Measurements from ENCODE around the genes GNL3 and SFMBT1.

DNA sequence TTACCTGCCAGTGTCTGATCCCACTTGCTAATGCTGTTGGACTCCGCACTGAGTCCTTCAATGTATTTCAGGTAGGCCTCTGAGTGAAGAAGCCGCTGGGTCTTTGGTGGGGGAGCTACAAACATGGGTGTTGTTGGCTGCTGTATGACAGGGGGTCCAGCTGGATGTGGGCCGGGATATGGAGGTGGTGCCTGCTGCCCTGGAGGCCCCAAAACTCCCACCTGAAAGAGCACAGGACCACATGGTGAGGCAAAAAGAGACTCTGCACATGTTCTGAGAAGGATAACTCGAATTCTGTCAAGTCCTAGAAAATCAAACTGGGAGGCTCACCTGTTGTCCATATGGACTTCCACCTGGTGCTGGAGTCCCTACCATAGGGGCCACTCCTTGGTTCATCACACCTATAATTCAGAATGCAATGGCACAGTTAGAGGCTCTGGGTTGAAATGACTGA is 14.0 kb downstream of the UQCC5 start:
- PRO-cap: no peak

GRCh38 chr3:52685344-52686581 is at the start of gene GNL3:
Gene GNL3 (plus strand): TSS chr3:52686032.
- PRO-cap: bidirectional peak, plus-strand start at chr3:52685702, minus-strand start at chr3:52685541; bidirectional peak, plus-strand start at chr3:52686032, minus-strand start at chr3:52685882

DNA sequence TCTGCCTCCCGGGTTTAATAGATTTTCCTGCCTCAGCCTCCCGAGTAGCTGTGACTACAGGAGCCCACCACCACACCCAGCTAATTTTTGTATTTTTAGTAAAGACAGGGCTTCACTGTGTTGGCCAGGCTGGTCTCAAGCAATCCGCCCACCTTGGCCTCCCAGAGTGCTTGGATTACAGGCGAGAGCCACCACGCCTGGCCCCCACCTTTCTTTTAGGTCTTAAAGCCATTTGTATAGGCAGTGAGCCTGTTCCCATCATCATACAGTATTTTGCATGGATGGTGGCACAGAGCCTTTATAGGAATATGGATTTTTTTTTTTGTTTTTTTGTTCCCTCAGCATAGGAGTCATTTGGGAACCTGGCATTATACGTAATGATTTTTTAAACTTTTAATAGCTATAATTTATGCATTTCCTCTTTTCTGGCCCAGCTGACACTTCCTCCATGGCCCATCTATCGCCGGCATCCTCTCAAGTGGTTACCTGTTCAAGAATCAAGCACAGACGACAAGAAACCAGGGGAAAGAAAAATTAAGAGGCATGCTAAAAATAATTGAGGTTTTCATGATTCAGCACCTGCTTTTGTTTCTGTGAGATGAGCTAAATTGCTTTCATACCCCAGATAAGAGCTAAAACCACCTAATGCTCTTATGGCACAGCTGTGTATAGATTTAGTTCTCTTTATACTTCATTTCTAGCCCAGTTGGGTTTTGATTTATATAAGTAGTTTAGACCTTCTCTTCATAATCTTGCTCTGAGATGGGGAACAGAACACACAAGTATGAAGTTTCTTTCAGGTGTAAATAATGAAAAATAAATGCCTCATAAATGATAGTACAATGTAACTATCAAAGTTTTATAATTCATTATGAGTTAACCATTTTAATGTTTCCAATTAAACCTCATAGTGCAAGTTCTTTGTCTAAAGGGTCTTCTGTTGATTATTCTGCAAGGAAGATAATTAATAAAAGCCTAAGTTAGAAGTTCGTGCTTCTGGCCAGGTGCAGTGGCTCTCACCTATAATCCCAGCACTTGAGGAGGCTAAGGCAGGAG is 1.7 kb downstream of the SPCS1 start:
- PRO-cap: no peak

DNA sequence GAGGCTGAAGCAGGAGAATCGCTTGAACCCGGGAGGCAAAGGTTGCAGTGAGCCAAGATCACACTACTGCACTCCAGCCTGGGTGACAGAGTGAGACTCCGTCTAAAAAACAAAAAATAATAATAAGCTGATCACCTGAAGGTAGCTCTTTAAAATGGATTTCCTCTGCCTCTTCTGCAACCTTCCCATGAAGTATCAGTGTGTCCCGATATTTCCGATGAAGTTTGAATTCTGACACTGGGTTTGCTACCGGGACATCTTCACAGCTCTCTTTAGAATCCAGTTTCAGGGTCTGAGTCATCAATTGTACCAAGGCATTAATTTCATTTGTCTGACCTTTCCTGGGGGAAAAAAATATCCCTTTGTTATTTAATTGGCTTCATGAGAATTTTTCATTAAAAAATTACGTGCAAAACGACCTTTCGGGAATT is 31.4 kb downstream of the NEK4 start:
- PRO-cap: no peak

GRCh38 chr3:52806014-52806354 is 11.4 kb downstream of the ITIH3 start:
- PRO-cap: no peak

- PRO-cap: no peak
These were observed 17.2 kb downstream of the ITIH4 start for GRCh38 chr3:52813181-52813763.

GRCh38 chr3:52816877-52817345 is 13.6 kb downstream of the ITIH4 start:
- PRO-cap: no peak

DNA sequence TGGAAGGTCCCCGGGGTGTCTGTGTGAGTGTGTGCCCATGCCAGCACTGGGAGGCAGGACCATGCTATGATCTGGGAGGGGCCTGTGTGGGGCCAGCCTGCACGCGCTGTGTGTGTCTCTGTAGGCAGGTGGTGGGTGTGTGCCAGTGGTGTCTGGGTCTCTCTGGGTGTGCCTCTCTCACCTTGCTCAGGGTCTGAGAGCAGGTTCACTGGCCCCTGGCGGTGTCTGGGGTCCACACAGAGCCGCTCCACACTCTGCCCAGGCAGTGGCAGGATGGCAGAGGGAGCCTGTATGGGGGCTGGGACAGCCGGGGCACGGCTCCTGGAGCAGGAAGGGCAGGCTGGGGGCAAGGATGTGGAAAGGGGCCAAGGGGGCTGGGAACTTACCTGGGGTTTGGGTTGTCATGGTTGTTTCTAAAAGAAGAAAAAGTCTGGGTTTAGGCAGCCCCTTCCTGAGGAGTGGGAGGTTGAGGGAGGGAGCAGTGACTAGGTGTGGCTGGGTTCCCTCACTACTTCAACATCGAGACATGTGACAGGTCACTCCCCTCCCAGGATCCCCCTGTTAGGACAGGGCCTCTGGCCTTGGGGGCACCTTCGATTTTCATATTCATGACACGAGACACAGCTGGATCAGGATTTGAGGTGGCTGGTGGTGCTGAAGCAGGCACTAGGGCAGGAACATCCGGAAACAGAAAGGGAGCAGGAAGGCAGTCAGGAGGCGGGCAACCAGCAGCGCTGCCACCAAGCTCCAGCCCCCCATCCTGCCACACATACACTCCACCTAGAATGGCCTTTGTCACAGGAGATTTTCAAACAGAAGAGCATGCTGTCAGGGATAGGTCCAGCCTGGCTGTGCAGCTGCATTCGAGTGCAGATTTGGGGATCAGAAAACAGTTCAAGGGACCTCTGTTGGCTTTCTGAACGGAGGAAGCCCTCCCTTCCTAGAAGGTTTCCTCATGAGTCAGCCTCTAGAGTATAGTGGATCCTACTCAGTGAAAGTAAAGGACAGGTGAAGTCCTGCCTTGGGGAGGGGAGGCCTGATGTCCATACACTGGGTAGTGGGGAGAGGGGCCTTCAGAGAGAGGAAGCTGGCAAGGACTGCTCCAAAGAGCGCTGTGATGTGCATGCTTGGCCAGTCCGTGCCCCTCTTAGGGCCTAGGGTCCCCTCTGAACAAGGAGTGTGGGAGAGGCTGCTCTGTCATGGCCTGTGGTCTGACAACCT is 12.2 kb downstream of the ITIH4 start:
- PRO-cap: no peak

- PRO-cap: unidirectional peak, plus-strand start at chr3:52896866
These were observed 825 bp downstream of the STIMATE start for GRCh38 chr3:52896477-52896969.

DNA sequence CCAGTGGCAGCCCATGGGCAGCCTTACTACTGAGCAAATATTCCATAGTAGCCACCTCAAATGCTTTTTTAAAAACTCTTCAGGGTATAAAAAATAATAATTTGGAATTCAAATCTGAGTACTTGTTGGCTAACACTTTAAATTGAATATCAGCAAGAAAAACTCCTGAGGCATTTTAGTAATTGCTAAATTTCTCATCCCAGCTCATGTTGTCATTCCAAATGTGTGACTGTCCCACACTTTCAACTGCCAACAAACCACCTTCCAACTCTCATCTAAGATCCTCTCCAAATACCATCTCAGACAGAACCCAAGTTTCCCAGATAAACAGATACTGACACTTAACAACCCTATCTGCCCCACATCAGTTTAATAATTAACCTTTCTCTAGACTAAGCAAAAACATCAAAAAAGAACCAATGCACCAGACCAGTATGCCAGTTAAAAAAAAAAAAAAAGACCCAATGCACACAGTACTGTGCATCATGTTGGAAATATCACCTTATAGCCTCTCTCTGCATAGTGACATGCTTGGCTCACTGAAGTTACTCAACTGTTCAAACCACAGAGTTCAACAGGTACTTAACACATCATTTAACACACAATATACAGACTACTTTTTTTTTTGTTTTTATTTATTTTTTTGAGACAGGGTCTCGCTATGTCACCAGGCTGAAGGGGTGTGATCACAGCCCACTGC is 5.5 kb downstream of the SFMBT1 start:
- PRO-cap: no peak

DNA sequence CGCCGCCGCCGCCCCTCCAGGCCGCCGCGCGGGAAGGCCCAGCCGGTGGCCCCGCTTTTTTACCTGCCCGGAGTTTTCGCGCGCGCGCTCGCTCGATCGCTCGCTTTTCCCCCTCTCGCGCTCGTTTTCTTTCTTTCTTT is 250 bp downstream of the SFMBT1 start:
- PRO-cap: no peak

DNA sequence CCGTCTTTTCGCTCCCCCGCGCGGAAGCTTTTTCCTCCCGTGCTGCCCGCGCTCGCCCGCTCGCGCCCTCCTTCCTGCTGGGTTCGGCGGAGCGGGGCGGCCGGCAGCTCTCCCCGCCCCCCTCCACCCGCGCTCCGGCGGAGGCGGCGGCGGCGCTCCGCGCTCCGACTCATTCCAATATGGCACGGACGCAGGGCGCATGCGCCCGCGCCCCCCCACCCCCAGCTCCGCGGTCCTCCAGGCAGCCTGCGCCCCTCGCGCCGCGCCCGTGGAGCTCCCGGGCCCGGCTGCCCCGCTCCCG is at the start of gene SFMBT1:
Gene SFMBT1, minus strand, starts transcription at position 181 of the 301 bp plus-strand sequence.
- PRO-cap: bidirectional peak, plus-strand start at position 218 of the sequence, minus-strand start at position 181 of the sequence

- PRO-cap: no peak
These were observed 15.0 kb upstream of the RFT1 start for GRCh38 chr3:53145111-53145748.

GRCh38 chr3:53155030-53155379 is 6.0 kb upstream of the PRKCD start:
- PRO-cap: no peak

- PRO-cap: no peak
These were observed 4.6 kb upstream of the PRKCD start for GRCh38 chr3:53156284-53156873.

DNA sequence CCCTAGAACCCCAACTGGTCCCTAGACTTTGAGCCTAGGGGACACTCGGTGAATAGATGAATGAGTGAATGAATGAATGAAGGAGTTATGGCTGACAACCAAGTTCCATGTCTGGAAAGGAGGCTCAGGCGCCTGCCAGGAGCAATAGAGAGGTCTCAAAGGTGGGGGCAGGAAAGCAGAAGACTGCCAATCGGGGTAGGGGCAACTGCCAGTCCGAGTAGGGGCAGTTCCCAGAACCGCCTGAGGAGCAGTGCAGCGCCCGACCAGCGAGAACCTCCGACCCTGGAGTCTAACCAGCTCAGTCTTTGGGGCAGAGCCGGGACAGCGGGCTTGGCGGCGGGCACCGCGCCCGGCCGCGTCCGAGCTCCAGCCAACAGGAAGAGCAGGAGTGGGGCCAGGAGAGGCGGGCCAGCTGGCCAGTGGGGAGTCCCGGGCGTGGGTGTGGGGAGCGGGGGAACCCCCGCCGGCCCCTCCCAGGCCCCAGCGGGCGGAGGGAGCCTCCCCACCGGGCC is 508 bp upstream of the PRKCD start:
- PRO-cap: bidirectional peak, plus-strand start at position 438 of the sequence, minus-strand start at position 284 of the sequence

- PRO-cap: no peak
These were observed 26.1 kb downstream of the PRKCD start for GRCh38 chr3:53187068-53187623.

- PRO-cap: bidirectional peak, plus-strand start at chr3:53192868, minus-strand start at chr3:53192738
These were observed 31.6 kb downstream of the PRKCD start for GRCh38 chr3:53192609-53192959.

DNA sequence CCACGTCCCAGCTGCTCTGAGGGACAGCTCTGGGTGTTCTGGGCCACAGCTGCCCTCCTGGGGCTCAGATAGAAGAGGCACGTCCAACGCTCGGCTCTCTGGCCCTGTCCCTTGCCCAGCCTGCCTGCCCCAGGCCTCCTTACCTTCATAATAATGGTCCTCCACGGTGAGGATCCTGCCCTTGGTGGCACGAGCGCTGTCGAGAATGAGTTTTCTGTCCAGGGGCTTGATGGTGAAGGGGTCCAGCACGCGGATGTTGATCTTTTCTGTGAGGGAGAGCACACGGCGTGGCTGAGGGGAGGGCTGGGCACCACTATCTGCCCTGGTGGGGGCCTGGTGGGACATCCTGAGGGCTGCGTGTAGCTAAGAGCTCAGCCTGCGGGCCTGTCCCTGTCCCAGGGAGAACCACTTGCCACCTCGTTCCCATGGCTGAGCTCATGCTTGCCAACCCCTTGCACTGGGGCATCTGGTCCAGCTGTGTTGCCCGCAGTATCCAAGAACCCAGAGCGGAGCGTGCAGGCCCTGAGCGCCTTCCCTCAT is 29.1 kb downstream of the TKT start:
- PRO-cap: no peak

- PRO-cap: no peak
These were observed 3.3 kb downstream of the TKT start for GRCh38 chr3:53252350-53253114.